Panc1 (cell line): ENCODE measurements around the genes POMT2 and AHSA1.

DNA sequence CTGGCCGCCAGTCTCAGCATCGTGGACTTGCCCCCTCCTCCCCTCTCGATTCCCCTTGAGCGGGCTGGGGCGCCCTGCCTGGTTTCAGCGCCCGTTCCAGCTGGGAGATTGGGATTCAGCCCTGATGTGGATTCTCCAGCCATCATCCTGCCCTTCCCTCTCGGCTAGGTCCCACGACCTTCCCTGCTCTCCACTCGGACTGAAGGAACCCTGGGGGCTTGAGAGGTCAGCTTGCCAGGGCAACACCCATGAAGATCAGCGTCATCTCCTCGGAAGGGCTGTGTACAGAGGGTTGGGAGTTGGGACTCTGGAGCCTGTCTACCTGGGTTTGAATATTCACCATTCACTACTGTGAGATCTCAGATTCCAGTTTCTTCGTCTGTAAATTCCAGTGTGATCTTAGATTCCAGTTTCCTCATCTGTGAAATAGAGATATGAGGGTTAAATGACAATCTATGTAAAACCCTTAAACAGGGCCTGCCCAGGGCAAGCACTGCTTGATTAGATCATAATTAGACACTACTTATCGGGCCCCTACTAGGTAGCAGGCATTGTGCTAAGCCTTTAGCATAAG is 364 bp upstream of the ZDHHC22 start:
- RRBS, 2 experiments = no CpG with 5 or more reads among the region's 14 CpGs

DNA sequence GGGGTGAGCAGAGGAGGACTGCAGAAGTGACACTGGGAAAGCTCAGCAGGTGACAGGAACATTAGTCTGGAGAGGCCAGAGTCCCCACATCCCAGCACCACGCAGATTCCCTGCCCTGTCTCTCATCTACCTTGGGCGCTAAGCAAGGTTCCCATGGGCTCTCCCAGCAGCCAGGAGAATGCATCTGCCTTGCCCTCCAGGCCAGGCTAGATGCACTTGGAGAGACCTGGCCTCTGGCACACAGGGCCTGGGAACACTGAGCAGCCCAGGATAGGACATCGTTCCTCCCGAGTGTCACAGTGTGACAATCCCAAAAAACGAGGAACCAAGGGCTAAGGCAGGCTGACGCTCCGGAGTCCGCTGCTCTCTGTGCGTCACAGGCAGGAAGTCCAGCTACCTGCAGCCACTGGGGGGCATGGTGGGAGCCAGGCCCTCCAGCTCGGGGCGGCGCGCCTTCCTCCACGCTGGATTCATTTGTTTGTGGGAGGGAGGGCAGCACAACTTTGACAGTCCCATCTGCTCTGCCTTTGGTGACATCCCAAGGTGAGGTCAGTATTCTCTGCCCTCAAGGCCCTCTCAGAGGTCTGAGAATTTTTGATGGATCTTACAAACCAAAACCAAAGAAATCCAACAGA is 5.4 kb upstream of the NGB start:
- RRBS, 2 experiments = no CpG with 5 or more reads among the region's 14 CpGs

DNA sequence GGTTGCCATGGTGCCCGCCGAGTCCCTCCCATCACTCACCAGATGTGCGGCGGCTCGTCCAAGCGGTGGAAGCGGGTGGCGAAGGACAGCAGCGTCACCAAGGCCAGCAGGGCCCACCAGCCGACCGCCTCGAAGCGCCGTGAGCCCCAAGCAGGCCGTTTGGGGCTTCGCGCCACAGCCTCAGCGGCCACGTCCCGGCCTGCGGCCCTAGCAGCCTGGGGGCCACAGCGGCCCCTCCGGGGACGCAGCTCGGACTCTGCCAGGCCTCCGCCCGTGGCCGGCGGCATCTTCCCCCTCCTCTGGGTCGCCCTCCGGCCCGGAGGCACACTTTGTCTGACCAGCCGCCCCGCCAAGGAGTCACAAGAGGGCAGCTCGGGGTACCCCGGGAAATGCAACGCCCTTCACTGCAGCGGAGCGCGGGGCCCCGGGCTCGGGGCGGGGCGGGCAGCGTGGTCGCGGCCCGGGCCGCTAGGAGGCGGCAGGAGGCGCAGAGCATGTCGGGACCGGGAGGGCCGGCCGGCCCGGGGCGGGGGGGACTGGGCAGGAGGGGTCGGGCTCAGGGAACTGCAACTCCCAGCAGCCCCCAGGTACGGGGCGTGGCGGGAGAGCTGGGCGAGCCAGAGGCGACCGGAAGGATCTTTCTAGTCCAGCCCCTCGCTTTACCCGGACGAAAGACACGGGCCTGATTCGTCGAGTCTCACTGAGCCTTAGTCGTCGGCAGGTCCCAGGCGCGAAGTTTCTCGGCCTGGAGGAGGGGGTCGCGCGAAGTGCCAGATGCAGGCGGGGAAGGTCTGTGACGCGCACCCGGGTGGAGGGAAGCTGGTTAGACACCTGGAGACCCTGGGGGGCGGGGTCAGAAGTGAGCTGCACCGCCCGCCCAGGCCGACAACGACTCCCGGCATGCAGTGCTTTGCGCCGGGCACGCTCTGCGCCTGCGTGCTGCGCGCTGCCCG is at the start of gene POMT2:
Gene POMT2, minus strand, starts transcription at position 489 of the 953 bp plus-strand sequence.
- RRBS, 2 experiments = 1 to 6% methylated on average over 49 to 53 of the region's 96 CpGs

- RRBS, 2 experiments = no CpG with 5 or more reads among the region's 3 CpGs
These were observed 484 bp downstream of the GSTZ1 start for GRCh38 chr14:77321470-77321570.

DNA sequence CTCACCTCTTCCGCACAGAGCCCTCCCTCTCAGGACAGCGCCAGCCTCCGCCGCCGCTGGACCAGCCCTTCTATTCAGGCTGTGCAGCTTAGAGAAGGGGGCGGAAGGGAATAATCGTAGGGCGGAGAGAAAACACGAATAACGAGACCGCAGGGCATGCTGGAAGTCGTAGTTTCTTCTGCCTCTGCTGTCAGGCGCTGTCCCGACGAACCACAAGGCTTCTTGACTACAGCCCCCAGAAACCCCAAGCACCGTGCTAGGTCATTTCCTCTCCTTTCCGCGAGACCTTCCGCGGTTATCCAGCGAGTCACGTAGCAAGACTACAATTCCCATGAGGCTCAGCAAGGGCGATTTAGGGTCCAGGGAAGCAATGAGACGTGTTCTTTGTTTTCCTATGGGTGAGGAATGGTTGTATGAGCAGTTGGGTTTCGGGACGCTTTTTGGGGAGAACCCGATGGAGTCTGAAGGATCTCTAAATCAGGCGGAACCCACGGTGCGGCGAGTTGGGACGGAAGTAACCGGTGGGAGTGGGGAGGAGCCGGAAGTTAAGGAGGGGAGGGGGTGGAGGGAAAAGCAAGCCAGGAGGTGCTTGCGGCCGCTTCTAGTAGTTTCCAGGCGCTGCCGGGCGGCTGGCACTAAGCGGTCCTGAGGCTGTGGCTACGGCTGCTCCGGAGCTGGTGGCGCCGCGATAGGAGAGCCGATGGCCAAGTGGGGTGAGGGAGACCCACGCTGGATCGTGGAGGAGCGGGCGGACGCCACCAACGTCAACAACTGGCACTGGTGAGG is at the start of gene AHSA1:
Gene AHSA1, plus strand, starts transcription at position 604 of the 786 bp plus-strand sequence.
- RRBS, 2 experiments = 1 to 5% methylated on average over 9 of the region's 52 CpGs

DNA sequence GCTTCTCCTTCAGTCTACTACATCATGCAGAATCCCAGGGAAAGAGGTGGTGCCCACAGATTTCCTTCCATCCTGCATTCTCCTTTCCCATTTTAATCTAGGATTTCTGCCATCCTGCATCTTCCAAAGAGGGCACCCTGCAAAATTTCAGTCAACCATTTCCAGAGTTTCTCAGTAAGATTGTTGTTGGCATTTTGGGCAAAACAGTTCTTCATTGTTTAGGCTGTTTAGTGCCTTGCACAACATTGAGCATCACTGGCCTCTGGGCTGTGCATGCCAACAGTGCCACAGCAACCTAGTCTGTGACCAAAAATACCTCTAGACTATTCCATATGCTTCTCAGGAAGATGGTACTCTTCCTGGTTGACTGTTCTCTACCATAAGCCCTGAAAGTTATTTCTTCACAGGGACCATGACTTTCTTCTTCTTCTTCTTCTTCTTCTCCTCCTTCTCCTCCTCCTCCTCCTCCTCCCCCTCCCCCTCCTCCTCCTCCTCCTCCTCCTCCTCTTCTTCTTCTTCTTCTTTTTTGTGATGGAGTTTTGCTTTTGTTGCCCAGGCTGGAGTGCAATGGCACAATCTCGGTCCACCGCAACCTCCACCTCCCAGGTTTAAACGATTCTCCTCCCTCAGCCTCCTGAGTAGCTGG is 32.5 kb upstream of the ISM2 start:
- RRBS, 2 experiments = no CpG with 5 or more reads among the region's 3 CpGs

DNA sequence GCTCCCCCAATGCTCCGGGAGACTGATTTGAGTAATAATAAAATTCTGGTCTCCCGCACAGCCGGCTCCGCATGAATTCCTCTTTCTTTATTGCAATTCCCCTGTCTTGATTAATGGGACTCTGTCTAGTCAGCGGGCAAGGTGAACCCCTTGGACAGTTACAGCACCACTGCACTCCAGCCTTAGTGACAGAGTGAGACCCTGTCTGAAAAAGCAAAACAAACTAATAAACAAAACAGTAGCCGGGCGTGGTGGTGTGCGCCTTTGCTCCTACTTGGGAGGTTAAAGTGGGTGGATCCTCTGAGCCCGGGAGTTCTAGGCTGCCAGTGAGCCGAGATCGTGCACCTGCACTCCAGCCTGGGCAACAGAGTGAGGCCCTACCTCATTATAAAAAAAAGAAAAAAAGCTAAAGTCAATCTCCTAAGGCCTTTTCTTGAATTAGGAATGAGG is 24.7 kb upstream of the SPTLC2 start:
- RRBS, 2 experiments = 93 to 96% methylated on average over 3 of the region's 11 CpGs

DNA sequence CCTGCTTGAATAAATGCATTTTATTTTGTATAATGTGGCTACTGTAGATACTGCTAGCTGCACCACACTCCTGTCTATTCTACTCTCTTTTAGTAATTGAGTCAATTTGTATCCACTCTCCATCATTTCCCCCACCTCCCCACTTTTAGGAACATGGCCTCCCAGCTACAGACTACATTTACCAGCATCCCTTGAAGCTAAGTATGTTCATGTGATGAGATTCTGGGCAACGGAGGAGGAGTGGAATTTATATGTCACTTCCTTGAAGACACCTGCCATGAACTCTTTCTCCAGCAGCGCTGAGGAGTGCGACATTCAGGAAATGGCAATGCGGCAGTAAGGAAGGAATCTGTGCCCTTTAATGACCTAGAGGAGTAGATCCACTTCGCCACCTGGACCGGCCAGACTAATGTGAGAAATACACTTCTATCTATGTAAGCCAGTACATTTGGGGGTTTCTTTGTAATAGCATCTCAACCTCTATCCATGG is 243.7 kb upstream of the DIO2 start:
- RRBS, 2 experiments = no CpG with 5 or more reads among the region's 6 CpGs

DNA sequence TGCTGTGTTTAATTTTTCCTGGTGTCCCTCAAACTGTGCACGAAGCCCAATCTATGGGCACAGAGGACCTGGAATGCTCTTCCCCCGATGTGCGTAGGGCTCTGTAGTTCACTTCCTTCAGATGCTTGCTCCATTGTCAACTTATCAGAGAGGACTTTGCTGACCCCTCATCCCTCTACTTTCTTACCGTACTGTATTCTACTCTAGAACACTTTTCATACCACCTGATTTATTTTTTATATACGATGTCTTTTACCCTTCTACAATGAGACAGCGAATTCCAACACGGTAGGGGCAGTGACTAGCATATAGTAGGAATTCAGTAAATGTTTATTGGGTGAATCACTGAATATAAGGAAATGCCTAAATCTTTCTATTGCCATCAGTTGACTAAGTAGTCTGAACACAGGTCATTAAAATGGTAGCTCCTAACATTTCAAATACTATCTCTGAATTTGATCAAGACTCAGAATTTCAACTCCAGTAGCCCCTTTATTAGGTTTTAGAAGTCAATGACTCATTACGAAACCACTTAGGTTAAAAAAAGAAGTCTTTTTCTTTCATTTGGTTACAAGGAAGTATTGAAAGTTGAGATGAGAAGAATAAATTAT is 303.0 kb downstream of the CEP128 start:
- RRBS, 2 experiments = no CpG with 5 or more reads among the region's 8 CpGs

- RRBS, 2 experiments = no CpG with 5 or more reads among the region's 21 CpGs
These were observed 737 bp upstream of the TSHR start for GRCh38 chr14:80954656-80955111.

DNA sequence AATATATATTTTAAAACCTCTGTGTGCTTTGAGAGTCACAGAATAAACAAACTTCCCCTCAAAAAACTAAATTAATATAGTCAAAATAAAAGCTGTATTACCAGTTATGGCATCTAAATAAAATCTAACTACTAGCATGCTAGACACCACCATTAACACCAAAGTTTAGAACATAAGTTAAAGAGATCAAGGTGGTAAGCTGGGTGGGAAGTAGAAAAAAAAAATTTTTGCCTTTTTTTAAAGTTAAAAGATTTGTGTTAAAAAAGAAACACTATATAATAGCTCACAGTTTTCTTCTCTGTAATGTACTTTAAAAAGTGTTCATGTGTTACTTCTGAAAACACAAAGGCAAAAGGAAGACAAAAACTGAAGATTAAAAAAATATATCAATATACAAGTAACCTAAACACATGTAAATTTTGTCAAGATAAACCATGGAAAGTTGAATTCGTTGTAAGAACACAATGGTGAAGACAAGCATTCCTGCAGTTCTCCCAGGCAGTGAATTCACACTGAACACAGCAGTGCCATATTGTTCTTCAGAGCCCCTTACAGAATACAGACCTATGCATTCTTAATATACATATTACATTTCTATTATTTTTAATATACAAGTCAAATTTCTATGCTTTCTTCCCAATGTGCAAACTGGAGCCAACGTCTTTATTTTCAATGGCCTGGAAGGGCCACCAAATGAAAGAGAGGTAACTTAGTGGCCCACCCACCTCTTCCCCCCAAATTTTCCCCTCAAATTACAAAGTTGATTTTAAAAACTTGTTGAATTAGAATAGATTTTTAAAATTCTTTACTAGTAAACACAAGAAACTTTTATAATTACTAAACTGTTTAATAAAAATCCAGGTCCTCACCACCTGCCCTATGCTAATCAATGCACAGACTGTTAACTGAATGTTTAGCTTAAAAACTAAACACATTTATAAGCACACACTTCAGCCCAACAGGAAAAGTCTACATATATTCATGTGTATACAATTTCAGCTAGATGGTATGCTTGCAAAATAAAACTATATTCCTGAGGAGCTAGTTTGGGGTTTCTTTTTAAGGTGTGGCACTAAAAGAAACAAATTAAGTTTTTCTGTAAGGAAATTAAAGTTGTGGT is 42.0 kb downstream of the GTF2A1 start:
- RRBS, 2 experiments = no CpG with 5 or more reads among the region's 2 CpGs

- RRBS, 2 experiments = no CpG with 5 or more reads among the region's 16 CpGs
These were observed 12.7 kb upstream of the STON2 start for GRCh38 chr14:81412845-81413200.

DNA sequence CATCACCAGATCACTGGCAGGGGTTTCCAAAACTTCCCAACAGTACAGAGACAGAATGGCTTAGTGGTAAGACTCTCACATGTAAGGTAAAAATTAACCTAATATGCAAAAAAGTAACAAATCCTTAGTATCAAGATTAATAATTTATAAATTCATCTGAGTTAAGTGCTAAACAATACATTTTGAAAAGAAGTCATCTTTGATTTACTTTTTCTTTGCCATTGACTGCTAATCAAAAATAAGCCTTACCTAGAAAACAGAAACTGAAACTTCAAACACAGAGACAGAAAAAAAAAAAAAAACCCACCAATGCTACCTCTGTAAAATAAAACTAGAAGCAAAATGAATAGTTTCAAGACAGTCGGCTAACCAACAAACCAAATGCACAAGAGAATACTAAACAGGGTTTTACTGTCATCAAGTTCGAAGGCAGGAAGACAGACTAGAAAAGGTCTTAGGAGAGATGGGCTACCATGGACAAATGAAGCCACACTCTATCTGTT is 59.6 kb downstream of the SEL1L start:
- RRBS, 2 experiments = no CpG with 5 or more reads among the region's 2 CpGs

GRCh38 chr14:81601183-81601382 is 67.4 kb upstream of the SEL1L start:
- RRBS, 2 experiments = no CpG with 5 or more reads among the region's 2 CpGs

- RRBS, 2 experiments = no CpG with 5 or more reads among the region's 6 CpGs
These were observed 413.4 kb upstream of the SEL1L start for GRCh38 chr14:81946894-81947525.

DNA sequence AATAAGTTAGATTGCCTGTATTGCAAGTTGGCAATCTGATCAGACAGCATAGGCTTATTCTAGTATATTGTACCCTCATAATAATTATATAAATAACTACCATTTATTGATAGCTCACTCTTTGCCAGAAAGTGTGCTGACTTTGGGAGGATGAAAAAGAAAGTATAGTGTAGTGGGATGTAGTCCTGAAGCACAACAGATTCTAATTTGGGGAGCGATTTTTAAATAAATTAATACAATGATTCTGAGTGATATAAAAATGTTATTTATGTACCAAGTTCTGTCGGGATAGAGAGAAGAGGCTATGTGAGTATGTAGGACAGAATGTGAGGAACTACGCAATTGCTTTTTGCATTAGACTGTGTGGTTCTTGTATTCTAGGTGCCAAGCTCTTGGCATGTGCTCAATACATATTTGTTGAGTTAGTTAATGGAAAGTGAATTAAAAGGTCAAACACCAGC is 853.8 kb upstream of the SEL1L start:
- RRBS, 2 experiments = no CpG with 5 or more reads among the region's 3 CpGs

DNA sequence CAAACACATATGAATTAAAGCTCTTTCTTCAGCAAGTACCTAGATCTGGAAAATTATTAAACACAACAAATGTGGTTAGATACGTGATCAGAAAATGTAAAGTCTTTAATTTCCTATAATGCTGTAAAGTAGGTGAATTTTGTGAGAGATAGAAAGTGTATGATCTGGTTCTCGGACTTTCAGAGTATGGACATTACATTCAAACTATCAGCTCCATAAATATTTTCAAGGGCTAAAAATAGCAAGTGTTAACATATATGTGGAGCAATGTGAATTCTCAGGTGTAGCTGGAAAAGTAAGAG is 1367.3 kb upstream of the SEL1L start:
- RRBS, 2 experiments = no CpG with 5 or more reads among the region's 2 CpGs

GRCh38 chr14:83639257-83640113 is 1890.5 kb upstream of the FLRT2 start:
- RRBS, 2 experiments = no CpG with 5 or more reads among the region's 31 CpGs

DNA sequence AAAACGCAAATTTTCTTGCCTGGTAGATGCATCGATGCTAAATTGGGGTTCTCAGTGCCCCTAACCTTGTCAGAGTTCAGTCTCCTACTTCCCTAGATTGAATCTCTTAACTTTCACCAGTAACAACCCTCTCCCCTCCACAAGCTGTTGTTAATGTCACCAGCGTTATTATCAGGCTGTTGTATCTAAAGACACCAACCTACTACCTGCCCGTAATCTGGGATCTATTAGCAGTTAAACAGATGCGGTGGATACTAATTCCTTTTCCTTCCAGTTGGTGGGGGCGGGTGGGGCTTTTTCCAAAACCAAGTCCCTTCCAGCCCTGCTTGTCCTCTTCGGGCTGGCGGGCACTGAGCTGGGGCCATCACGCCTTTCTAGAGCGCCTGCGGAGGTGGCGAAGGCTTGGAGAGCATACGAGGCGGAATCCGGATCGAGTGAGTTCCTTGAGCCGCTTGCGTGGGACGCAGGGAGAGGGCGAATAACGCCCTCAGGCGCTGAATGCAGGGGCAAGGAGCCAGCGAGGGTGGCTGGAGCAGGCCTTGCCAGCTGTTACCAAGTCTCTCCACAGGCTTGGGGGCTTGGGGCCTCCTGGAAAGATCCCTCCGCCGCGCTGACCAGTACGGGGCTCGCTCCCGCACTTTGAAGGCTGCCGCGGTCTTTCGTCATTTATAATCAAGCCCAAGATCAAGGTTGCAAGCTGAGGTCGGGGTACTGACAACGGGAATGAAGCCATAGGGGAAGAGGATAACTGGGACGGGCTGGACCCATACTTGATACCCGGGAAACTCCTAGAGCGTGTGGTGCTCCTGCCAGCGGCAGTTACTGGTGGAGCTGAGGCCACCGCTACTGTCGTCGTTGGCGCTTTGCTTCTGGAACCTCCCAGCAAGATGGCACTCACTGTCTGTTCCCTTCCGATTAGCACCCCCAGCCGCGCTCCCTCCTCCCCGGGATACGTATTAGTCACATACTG is 1.1 kb downstream of the FLRT2 start:
- RRBS, 2 experiments = 18% methylated on average over 2 of the region's 47 CpGs; no CpG with 5 or more reads in 1 of the 2 experiments

DNA sequence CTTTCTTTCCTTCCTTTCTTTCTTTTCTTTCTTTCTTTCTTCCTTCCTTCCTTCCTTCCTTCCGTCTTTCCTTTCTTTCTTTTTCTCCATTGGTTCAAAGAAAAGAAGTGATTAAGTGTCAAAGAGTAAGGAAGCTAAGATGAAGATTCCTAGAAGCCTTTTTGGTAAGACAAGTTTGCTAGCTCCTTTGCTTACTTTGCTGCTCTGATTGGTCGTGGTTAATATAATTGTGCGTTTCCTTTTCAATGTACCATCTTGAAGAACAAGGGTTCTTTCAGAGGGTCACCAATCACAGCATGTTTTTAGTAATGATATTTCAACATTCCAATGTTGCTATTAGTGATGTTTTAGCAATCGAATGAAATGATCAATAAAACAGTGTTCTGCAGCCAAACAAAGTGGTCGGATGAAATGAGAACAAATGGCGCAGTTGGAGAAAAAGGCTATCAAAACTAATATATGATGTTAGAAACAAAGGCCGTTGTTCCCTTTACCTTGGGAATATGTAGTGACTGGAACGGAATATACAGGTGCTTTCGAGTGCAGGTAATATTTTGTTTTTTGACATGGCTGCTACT is 828.7 kb downstream of the GALC start:
- RRBS, 2 experiments = no CpG with 5 or more reads among the region's 9 CpGs